Amniotic epithelial cell (primary cell): ENCODE measurements around a stretch of chr12.

- RRBS = no CpG with 5 or more reads among the region's 9 CpGs
Measured at GRCh38 chr12:106090946-106091834, 47.6 kb downstream of the NUAK1 start.

GRCh38 chr12:106147656-106148617 is 9.2 kb upstream of the NUAK1 start:
- RRBS = 80% methylated on average over 4 of the region's 16 CpGs

GRCh38 chr12:106178845-106179671 is 40.3 kb upstream of the NUAK1 start:
- RRBS = no CpG with 5 or more reads among the region's 7 CpGs

GRCh38 chr12:106226757-106227227 is 21.0 kb downstream of the CKAP4 start:
- RRBS = 0% methylated on average over 2 of the region's 5 CpGs

GRCh38 chr12:106227350-106228152 is 20.3 kb downstream of the CKAP4 start:
- RRBS = no CpG with 5 or more reads among the region's 9 CpGs

GRCh38 chr12:106237882-106238236 is 10.0 kb downstream of the CKAP4 start:
- RRBS = no CpG with 5 or more reads among the region's 6 CpGs

GRCh38 chr12:106239267-106239647 is 8.6 kb downstream of the CKAP4 start:
- RRBS = no CpG with 5 or more reads among the region's 18 CpGs

- RRBS = no CpG with 5 or more reads among the region's 10 CpGs
Measured at GRCh38 chr12:106342324-106343356, 14.9 kb upstream of the POLR3B start.

- RRBS = no CpG with 5 or more reads among the region's 3 CpGs
Measured at GRCh38 chr12:106359666-106360057, 2.1 kb downstream of the POLR3B start.

DNA sequence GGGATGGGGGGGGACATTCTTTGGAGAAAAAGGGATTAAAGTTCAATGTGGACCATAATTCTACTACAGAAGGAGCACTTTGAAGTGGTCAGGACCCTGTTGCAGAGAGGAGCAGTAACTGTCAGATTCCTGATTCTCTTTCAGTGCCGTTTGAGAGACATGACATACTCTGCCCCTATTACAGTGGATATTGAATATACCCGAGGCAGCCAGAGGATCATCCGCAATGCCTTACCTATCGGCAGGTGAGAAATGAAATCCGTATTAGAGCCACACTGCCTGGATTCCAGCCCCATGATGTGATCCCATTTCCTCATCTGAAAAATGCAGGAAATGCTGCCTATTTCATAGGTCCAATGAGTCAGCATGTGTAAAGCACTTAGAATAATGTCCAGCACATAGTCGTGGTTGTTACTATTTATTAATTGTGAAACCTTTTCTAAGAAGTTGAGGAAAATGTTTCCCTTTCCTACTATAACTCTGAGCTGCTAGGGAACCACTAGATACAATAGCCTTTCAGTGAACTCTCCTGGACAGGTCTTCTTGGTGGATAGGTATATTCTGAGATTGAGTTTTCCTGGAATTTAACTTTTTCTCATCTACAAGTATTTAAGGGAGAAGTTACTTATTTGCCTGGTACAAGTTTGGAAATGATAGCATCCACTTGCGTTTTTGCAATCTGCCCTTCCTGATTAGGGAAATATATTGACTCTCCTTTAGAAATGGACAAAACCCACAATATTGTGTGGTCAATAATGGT is 12.1 kb downstream of the POLR3B start:
- RRBS = no CpG with 5 or more reads among the region's 7 CpGs

DNA sequence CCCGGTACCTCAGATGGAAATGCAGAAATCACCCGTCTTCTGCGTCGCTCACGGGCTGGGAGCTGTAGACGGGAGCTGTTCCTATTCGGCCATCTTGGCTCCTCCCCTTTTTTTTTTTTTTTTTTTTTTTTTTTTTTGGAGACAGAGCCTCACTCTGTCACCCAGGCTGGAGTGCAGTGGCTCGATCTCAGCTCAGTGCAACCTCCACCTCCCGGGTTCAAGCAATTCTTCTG is 105.1 kb upstream of the RFX4 start:
- RRBS = no CpG with 5 or more reads among the region's 9 CpGs

DNA sequence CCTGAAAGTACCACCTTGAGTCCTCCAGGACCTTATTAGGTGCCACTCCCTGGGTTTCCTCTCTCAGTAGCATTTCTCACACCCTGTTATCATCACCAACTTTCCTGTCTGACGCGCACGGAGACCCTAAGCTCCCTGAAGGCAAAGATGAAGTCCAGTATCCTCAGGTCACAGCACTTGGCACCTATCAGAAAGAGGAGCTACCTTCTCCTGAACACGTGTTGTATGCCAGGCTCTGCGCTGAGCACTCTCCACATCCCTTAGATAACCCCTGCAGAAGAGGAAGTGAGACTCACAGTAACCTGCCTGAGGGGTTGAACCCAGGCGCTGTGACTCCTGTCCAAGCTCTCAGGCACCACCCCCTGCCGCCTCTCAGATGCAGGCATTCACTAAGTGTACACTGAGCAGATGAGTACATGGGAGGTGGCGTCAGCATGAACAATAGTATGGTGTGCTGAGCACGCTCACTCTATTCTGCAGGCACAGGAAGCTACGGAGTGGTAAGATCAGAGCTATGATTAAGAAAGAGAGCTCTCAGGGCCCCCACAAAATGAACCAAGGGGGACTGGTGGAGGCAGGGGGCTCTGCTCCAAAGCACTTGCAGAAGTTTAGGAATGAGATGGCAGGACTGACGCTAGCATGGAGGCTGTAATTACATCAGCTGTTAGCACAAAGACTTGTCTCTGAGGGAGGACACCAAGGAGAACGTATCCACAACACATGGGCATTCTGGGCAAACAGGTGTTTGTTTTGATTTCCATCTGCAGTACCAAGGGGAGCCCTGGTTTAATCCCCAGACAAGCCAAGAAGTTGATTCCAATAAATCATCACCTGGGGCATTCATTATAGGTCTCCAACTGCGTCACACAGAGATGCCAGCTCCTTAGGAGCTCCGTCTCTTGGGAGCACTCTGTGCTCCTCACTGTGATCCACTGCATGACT is 20.8 kb upstream of the RIC8B start:
- RRBS = no CpG with 5 or more reads among the region's 14 CpGs

- RRBS = no CpG with 5 or more reads among the region's 3 CpGs
Measured at GRCh38 chr12:106833765-106834182, 59.3 kb downstream of the RIC8B start.

GRCh38 chr12:107077044-107077354 is 16.4 kb downstream of the CRY1 start:
- RRBS = no CpG with 5 or more reads among the region's 1 CpG

- RRBS = no CpG with 5 or more reads among the region's 4 CpGs
Measured at GRCh38 chr12:107386341-107386848, 68.2 kb downstream of the ABTB3 start.

GRCh38 chr12:107732901-107734064 is 27.7 kb downstream of the PRDM4 start:
- RRBS = no CpG with 5 or more reads among the region's 4 CpGs

DNA sequence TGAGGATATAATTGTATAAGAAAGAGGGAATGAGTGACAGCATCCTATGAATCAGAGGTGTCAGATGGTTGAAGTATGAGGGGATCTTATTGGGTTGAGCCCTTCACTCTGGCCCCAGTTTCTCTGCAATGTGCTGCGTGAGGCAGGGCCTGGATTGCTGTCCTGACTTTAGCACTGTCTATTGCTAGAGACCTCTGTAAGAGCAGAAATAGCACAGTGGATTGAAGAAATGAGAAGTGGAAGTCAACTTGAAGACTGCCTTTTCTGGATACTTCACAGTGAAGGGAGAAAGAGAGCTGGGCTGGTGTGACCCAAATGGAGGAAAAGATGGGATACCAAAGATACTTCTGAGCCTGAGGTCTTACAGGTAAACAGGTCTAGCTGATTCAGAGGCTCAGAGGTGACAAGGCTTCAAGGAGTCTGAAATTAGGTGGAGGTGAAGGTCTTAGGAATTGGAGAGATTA is 5.8 kb downstream of the ASCL4 start:
- RRBS = no CpG with 5 or more reads among the region's 1 CpG

- RRBS = no CpG with 5 or more reads among the region's 2 CpGs
Measured at GRCh38 chr12:108041784-108042131, 87.3 kb upstream of the WSCD2 start.

DNA sequence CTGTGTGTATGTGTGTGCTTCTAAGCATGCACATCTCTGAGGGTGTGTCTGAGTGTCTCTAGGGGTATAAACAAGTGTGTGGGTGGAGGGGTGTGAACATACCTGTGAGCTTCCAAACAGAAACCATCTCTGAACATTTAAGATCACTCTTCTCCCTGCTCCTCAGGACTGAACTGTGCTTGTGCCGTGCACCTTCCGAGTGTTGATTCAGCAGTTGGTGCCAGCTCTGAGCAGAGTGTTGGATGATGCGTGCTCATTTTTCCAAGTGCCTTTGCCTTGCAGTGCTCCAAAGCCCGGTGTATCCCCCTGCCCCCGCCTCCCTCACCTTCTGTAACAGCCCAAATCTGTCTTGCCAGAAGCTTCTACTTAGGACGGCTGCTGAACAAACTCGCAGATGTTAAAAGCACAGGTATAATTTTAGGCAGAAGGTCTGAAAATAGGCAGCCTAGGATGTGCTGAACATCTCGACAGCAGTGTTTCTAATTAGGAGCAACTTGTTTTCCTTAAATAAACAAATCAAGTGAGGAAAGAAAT is 4.4 kb downstream of the WSCD2 start:
- RRBS = no CpG with 5 or more reads among the region's 8 CpGs

GRCh38 chr12:108306774-108307750 is 32.0 kb downstream of the CMKLR1 start:
- RRBS = no CpG with 5 or more reads among the region's 14 CpGs